ENCODE measurements around the gene MSH3.

GRCh38 chr5:80651732-80652500, 2.5 kb upstream of the MSH3 start:
- PRO-cap = no peak

DNA sequence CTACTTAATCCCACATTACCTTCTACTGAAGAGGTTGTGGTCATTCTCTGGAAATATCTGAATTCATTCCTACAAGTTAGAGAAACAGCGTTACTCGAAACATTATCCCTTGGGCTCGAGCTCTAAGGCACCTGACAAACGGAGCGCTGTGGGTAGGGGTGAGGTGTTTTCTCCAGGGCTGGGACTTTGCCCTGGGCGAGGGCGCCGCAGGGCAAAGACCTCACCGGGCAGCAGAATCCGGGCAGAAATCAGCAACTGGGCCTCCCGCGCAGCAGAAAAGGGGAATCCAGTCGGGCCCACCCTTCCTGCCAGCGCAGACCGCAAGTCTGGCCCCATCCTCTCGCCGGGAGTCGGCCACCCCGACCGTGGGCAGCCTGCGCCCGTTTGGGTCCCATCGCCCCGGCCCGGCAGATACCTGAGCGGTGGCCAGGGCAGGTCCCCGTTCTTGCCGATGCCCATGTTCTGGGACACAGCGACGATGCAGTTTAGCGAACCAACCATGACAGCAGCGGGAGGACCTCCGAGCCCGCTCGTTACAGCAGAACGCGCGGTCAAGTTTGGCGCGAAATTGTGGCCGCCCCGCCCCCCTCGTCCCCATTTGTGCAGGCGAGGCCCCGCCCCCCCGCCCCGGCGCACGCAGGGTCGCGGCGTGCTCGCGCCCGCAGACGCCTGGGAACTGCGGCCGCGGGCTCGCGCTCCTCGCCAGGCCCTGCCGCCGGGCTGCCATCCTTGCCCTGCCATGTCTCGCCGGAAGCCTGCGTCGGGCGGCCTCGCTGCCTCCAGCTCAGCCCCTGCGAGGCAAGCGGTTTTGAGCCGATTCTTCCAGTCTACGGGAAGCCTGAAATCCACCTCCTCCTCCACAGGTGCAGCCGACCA, at the start of gene MSH3:
Gene MSH3 (plus strand): TSS at position 664 of the 876 bp plus-strand sequence.
- PRO-cap = unidirectional peak, plus-strand start at position 664 of the sequence

- PRO-cap = no peak
Measured at GRCh38 chr5:80655433-80655849, 658 bp upstream of the DHFR start.

DNA sequence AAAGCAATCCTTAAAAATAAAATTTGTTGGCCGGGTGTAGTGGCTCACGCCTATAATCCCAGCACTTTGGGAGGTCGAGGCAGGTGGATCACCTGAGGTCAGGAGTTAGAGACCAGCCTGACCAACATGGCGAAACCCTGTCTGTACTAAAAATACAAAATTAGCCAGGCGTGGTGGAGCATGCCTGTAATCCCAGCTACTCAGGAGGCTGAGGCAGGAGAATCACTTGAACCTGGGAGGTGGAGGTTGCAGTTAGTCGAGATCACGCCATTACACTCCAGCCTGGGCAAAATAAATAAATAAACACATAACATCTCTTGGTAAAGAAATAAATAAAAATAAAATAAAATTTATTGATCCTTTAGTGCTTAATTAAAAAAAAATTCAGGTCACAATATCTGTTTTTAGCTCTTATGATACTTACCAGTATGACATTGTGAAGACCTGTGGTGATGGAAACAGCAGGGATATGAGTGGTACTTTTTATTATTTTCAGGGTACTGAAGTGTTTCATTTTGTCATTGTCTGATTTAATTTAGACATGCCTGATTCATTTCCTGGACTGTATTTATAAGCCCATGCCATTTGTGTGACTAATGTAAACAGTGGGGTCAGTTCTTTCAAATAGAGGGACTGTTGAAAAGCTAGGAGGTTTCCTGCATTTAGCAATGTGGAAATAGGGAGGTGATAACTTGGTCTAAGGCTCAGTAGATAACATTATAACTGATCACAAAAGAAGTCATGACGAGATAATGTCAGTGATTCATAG, 7.1 kb downstream of the RASGRF2 start:
- PRO-cap = no peak

GRCh38 chr5:80976810-80977410, 16.7 kb downstream of the RASGRF2 start:
- PRO-cap = no peak

DNA sequence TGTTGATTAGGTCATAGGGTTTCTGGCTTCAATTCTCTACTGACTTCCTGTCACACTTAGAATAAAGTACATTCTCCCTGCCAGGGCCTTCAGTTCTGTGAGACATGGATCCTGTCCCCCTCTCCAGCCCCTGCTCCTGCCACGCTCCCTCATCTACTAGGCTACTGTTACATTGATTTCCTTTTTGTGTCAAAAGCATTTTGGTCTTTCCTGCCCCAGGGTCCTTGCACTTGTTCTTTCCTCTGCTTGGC, 118.7 kb upstream of the CKMT2 start:
- PRO-cap = no peak

DNA sequence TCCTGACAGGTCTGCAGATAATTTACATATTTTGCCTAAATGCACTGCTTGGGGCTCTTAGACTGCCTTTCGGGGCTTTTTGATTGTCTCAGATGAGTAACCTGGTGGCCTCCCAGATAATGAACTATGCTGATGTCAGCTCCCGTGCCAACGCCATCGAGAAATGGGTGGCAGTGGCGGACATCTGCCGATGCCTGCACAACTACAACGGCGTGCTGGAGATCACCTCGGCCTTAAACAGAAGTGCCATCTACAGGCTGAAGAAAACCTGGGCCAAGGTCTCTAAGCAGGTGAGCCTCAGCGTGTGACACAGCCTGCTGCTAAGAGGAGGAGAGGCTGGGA, 20.9 kb upstream of the CKMT2 start:
- PRO-cap = no peak

GRCh38 chr5:81239763-81240028, 6.6 kb downstream of the CKMT2 start:
- PRO-cap = no peak

DNA sequence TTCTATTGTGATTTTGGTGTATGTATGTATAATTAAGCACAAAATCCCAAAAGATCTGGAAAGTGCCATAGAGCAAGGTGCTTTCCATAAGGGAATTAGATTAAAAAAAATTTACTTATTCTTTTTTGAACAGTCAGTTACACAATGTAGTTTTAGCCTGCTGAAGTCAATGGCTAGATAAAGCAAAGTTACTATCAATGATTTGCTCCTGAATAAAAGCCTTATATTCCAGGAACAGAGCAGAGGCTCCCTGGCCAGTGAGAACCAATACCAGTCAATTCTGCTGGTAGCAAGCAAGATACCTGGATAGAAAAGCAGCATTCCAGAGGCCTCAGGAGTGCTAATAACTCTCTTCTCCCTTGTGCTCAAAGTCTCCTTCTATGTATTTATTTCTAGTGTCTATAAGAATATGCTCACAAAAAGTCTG, 25.1 kb upstream of the ACOT12 start:
- PRO-cap = no peak

- PRO-cap = no peak
Measured at GRCh38 chr5:81696250-81696940, 54.5 kb downstream of the SSBP2 start.

DNA sequence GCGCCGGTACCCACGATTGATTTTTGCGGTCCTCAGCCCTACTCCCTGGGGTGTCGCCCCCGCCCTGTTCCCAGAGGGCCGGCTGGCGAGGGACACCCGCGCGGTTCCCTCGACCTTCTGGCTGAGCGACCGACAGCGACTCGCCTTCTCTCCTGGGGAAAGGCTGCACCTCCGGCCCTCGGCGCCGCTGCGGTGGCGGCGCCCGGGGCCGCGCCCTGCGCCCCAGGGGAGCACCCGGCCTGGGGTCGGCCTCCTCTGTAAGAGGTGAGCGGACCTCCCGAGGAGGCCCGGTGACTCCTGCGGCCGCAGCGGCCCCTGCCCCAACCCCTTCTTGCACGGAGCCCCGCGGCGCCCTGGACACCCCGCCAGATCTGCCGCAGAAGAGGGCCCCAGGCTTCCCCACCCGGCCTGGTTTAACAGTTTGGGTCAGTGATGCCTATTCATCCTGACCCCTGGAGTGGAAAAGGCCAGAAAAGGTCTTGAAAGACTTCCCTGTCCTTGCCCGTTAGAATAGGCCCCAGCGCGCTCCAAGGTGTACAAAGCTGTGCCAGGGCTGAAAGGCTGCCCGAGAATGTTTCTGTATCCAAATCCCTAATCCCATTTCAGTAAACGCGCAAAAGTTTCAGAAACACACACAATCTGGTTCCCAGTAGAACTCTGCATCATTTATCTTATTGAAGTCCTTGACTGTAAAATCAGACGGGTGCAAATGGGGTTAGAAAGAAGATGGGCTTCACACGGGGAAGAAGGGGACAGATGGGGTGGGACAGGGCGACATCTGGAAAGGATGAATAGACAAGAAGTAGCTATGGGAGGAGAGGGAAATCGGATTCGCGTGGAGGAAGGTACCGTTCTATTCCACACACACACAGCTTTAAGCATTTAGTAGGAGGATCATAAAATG, 1.0 kb upstream of the SSBP2 start:
- PRO-cap = no peak

- PRO-cap = no peak
Measured at GRCh38 chr5:81755915-81756216, 5.0 kb upstream of the SSBP2 start.

- PRO-cap = no peak
Measured at GRCh38 chr5:81850314-81851018, 99.6 kb upstream of the SSBP2 start.

- PRO-cap = bidirectional peak, plus-strand start at chr5:81852080, minus-strand start at chr5:81851913
Measured at GRCh38 chr5:81851285-81852281, 100.7 kb upstream of the SSBP2 start.

DNA sequence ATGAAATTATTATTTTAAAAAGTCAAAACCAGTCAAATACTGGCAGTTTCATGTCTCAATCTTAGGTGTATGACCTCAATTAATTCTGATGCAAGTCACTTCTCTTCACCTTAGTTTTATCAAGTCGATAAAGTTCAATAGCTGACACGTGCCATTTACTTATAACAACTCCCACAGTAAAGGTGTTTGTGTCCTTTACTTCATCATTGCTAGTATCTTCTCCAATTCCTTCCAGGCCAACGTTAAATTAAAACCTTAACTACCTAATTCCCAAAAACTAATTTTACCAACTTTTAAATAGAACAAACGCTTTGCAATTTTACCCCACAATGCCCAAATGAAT, 936 bp downstream of the RPS23 start:
- PRO-cap = no peak

DNA sequence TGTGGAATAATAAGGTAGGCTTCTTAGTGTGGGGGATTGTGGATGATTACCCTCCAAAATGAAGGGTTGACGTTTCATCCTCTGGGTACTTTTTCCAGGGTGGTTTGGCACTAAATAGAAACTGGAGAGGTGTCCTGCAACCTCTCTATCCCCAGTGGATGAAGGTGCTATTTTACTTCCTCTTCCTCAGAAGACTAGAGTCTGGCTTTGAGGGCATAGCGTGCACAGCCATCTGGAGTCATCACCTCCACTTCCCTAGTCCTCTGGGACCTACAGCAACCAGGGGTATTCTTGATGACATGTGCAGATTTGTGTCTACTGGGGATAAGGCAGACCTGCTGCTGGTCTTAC, 260.9 kb upstream of the RPS23 start:
- PRO-cap = no peak

DNA sequence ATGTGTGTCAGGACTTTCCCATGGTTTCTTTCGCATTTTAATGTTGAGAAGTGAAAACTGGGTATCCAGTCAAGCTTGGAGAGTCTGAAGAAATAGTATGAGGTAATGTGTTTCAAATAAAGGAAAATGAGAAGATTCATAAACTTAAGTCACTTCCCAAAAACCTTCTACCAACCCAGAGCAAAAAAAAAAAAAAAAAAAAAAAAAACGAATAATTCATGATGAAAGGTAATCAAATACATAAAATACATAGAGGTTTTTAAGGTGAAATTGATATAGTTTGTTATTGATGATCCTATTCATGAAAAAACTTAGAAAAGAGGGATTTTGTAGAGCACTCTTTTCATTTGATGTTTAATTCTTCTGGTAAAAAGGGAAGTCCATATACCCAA, 187.7 kb upstream of the VCAN start:
- PRO-cap = no peak

GRCh38 chr5:83474971-83475345, 3.4 kb downstream of the VCAN start:
- PRO-cap = no peak

DNA sequence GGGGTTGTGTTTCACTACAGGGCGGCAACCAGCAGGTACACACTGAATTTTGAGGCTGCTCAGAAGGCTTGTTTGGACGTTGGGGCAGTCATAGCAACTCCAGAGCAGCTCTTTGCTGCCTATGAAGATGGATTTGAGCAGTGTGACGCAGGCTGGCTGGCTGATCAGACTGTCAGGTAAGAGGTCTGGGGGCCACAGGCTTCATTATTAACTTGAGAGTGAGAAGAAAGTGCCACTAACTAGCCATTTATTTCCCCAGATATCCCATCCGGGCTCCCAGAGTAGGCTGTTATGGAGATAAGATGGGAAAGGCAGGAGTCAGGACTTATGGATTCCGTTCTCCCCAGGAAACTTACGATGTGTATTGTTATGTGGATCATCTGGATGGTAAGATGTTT, 22.0 kb downstream of the VCAN start:
- PRO-cap = no peak

DNA sequence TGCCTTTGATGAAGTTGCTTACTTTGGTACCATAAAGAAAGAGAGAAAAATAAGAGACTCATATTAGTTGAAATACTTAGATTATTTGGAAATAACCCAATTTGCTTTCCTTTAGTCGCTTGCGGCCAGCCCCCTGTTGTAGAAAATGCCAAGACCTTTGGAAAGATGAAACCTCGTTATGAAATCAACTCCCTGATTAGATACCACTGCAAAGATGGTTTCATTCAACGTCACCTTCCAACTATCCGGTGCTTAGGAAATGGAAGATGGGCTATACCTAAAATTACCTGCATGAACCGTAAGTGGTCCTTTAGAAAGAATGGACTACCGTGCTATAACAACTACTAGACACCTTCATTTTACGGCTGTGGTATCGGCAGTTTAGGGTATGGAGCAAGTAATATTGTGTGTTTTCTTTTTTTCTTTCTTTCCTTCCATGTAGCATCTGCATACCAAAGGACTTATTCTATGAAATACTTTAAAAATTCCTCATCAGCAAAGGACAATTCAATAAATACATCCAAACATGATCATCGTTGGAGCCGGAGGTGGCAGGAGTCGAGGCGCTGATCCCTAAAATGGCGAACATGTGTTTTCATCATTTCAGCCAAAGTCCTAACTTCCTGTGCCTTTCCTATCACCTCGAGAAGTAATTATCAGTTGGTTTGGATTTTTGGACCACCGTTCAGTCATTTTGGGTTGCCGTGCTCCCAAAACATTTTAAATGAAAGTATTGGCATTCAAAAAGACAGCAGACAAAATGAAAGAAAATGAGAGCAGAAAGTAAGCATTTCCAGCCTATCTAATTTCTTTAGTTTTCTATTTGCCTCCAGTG, 108.5 kb downstream of the VCAN start:
- PRO-cap = no peak